Rectum (tissue), 1 donor: ENCODE results near the genes KRI1 and PLPPR2.

DNA sequence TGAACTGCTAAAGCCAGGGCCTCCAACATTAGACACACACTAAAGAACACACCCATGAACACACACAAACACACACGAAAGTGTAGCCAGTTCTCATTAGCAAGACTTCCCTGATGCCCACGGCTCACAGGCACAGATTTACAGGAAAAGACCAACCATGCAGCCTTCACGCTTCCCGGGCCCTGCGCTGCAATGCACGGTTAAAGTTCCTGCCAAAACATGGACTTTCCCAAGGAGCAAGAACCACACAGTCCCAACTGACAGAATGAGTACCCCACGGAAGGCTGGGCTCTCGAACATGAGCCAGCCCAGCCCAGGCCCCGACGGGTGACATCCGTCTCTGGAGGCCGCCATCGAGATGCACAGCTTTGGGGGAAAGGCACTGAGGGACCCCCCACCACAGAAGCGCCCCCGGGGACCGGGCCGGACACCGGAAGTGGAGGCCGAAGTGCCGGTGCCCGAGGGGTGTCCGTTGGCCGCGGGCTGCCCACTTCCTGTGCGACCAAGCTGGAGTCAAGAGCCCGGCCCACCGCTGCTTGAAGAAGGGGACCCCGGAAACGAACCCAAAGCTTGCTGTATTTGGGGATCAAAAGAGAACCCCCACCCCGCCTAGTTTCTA, 674 bp downstream of the DNMT1 start:
- PRO-cap: no peak

- PRO-cap: no peak
Observed at GRCh38 chr19:10283757-10284682, 2.7 kb upstream of the ICAM4 start.

DNA sequence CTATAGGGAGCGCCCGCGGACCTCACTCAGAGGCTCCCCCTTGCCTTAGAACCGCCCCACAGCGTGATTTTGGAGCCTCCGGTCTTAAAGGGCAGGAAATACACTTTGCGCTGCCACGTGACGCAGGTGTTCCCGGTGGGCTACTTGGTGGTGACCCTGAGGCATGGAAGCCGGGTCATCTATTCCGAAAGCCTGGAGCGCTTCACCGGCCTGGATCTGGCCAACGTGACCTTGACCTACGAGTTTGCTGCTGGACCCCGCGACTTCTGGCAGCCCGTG, 671 bp downstream of the ICAM4 start:
- PRO-cap: no peak

GRCh38 chr19:10305433-10305843, 10.4 kb downstream of the FDX2 start:
- PRO-cap: no peak

DNA sequence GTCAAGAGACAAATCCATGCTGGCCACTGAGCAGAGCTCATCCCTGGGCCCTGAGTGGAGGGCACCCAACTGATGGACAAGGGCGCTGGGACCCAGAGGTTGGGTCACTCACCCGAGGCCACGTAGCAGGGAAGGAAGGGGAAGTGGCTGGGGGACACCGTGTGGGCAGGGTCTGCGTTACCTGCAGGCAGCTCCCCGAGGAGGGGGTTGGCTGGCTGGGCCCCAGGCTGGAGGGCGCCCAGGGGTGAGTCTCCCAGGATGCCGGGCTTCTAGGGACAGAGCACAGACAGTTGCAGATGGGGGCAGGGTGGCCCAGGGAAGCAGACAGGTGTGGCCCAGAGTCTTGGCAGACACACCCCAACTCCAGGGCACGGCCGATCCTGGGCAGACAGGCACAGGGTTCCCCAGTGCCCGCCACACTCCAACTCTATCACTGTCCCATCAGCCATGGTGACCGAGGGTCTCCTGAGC, 5.6 kb upstream of the FDX2 start:
- PRO-cap: unidirectional peak, plus-strand start at position 387 of the sequence

GRCh38 chr19:10419415-10420423, 619 bp upstream of the PDE4A start:
- PRO-cap: bidirectional peak, plus-strand start at chr19:10420061, minus-strand start at chr19:10419982

- PRO-cap: unidirectional peak, minus-strand start at chr19:10421105
Observed at GRCh38 chr19:10420823-10421648, 698 bp downstream of the PDE4A start.

DNA sequence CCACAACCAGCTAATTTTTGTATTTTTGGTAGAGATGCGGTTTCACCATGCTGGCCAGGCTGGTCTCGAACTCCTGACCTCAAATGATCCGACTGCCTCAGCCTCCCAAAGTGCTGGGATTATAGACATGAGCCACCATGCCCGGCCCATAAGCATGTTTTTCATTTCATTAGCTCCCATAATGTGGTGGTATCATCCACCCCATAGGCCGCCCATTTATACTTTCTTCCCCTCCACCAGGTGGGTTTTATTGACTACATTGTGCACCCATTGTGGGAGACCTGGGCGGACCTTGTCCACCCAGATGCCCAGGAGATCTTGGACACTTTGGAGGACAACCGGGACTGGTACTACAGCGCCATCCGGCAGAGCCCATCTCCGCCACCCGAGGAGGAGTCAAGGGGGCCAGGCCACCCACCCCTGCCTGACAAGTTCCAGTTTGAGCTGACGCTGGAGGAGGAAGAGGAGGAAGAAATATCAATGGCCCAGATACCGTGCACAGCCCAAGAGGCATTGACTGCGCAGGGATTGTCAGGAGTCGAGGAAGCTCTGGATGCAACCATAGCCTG, 36.4 kb downstream of the KEAP1 start:
- PRO-cap: no peak

GRCh38 chr19:10565491-10566549, at the start of gene KRI1:
KRI1 (minus strand) TSS chr19:10566010.
- PRO-cap: bidirectional peak, plus-strand start at chr19:10565779, minus-strand start at chr19:10565792; bidirectional peak, plus-strand start at chr19:10566284, minus-strand start at chr19:10566004

DNA sequence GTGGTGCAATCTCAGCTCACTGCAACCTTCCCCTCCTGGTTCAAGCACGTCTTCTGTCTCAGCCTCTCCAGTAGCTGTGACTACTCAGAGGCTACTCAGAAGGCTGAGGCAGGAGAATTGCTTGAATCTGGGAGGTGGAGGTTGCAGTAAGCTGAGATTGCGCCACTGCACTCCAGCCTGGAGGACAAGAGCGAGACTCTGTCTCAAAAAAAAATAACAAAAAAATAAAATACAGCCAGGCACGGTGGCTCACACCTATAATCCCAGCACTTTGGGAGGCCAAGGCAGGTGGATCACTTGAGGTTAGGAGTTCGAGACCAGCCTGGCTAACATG, 1.4 kb downstream of the SLC44A2 start:
- PRO-cap: no peak

GRCh38 chr19:10644816-10645305, 9.3 kb upstream of the ILF3 start:
- PRO-cap: no peak

GRCh38 chr19:10655681-10656230, 1.6 kb downstream of the ILF3 start:
- PRO-cap: bidirectional peak, plus-strand start at chr19:10655877, minus-strand start at chr19:10655584

- PRO-cap: no peak
Observed at GRCh38 chr19:10777370-10777741, 58.7 kb downstream of the TMED1 start.

DNA sequence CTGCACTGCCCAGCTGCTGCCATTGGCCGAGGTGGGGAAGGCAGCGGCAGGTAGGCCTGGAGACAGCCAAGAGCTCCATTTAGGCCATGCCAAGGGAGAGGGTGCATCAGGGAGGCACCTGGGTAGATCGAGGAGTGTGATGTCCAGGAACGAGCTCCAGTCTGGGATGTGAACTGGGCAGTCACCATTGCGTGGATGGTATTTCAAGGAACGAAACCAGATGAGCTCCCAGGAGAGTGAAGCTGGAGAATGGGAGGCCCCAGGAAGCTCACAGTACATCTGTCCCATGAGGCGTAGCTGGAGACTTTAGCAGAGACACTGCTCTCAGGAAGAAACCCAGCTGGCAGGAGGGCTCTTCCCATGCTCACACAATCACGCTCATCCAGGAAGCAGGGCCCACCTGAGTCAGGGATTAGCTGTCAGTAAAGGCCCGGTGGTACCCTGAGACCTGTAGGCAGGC, 15.4 kb downstream of the TMED1 start:
- PRO-cap: no peak

- PRO-cap: no peak
Observed at GRCh38 chr19:10990989-10991491, 30.2 kb downstream of the SMARCA4 start.

GRCh38 chr19:11012727-11013067, 51.9 kb downstream of the SMARCA4 start:
- PRO-cap: no peak

- PRO-cap: unidirectional peak, plus-strand start at chr19:11137952; unidirectional peak, plus-strand start at chr19:11138253
Observed at GRCh38 chr19:11137350-11138406, 17.9 kb downstream of the SPC24 start.

- PRO-cap: no peak
Observed at GRCh38 chr19:11139325-11139636, 16.3 kb downstream of the SPC24 start.

- PRO-cap: bidirectional peak, plus-strand start at chr19:11265990, minus-strand start at chr19:11265870
Observed at GRCh38 chr19:11265593-11266131, 3.3 kb upstream of the DOCK6 start.

DNA sequence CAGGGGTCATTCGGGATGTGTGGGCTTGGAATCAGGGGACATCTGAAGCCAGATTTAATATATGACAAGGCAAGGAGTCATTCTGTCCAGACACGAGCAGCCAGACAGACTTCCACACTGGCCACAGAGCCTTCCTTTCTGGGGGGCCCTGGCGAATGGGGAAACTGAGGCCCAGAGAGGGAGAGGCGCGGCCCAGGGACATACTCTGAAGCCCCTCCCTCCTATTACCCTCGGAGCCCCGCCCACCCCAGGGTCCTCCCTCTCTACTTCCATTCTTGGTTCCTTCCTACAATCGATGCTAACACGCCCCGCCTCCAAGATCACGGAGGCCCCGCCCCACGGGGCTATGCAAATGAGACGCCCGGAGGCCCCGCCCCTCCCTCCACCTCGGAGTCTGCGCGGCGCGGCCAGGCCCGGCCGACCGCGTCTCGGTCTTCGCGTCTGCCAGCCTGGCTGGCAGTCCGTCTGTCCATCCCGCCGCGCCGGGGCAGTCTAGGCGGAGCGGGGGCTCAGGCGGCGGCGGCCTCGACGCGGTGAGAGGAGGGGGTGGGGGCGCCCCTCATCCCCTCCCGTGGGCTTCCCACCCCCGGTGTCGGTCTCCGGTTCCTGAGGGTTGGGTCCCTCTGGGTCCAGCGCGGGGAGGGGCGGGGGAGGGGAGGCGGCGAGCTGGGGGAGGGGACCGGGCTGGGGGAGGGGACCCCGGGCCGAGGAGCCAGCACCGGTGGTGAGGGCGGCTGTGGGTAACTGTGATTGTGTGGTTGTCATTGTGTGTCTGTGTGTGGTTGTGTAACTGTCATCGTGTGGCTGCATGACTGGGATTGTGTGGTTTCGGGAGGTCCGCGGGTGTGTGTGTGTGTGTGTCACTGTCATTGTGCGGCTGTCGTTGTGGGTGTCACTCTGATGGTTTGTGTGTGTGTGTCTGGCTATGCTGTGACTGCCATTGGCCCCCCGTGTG, at the start of gene PLPPR2:
TSS of gene PLPPR2 (plus strand) at position 393 of the 955 bp plus-strand sequence.
- PRO-cap: unidirectional peak, plus-strand start at position 459 of the sequence